Airway epithelial cell (primary cell): ENCODE measurements around the gene CREB1.

DNA sequence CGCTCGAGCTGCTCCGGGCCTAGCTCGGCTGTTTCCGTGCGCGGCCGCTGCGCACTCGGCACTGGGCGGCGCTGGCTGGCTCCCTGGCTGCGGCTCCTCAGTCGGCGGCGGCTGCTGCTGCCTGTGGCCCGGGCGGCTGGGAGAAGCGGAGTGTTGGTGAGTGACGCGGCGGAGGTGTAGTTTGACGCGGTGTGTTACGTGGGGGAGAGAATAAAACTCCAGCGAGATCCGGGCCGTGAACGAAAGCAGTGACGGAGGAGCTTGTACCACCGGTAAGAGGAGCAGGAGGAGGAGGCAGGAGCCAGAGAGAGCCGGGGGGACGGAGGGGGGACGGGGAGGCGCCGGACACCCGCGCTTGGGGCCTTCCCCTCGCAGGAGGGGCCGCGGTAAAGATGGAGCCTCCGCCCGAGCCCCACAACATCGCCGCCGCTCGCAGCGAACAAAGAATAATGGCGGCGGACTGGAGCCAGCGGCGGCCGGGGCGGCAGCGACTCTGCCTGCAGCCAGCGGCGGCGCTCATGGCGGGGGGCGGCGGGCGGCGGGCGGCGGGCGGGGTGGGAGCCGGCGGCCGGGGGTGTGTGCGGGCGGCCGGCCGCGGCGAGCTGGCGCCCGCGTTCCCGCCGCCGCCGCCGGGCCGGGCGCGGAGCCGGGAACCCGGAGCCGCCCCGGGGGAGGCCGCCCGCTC lies at the start of gene CREB1:
Gene CREB1 (plus strand): TSS at position 100 of the 685 bp plus-strand sequence.
- RAMPAGE, long total RNA: no peak

DNA sequence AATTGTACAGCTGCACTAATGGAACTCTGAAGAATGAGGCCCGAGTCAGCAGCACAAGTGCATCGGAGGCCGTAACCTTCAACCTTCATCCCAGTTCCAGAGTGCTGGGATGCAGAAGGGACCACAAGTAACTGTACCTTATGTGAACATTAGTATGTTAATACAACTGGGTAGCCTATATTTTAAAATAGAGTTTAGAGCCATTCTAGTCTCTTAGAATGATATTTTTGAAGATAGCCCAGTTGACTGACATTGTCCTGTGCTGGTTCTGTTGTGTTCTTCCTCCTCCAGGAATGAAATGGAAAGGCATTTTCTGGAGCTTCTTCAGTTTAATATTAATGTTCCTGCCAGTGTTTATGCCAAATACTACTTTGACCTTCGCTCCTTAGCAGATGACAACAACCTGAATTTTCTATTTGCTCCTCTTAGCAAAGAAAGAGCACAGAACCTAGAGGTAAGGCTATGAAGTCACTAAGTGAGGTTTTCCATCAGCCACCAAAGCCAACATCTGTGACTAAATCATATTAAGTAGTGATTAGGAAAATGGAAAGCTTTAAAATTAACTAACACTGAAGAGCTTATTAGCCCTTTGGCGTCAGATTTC lies 18.9 kb downstream of the FZD5 start:
- RAMPAGE, long total RNA: no peak

GRCh38 chr2:207753414-207754725 lies 15.8 kb downstream of the FZD5 start:
- RAMPAGE, long total RNA: no peak

GRCh38 chr2:207754726-207755482 lies 14.8 kb downstream of the FZD5 start:
- RAMPAGE, long total RNA: no peak

- RAMPAGE, long total RNA: no peak
These were observed 6.4 kb downstream of the FZD5 start for GRCh38 chr2:207762915-207764105.

- RAMPAGE, long total RNA: no peak
These were observed 100.2 kb upstream of the FZD5 start for GRCh38 chr2:207869838-207870328.

DNA sequence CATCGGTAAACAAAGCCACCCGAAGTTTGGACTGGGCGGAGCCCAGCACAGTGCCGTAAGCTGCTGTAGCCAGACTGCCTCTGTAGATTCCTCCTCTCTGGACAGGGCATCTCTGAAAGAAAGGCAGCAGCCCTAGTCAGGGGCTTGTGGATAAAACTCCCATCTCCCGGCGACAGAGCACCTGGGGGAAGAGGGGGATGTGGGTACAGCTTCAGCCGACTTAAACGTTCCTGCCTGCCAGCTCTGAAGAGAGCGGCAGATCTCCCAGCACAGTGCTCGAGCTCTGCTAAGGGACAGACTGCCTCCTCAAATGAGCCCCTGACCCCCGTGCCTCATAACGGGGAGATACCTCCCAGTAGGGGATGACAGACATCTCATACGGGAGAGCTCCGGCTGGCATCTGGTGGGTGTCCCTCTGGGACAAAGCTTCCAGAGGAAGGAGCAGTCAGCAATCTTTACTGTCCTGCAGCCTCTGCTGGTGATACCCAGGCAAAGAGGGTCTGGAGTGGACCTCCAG lies 71.3 kb downstream of the MAP2 start:
- RAMPAGE, long total RNA: no peak

DNA sequence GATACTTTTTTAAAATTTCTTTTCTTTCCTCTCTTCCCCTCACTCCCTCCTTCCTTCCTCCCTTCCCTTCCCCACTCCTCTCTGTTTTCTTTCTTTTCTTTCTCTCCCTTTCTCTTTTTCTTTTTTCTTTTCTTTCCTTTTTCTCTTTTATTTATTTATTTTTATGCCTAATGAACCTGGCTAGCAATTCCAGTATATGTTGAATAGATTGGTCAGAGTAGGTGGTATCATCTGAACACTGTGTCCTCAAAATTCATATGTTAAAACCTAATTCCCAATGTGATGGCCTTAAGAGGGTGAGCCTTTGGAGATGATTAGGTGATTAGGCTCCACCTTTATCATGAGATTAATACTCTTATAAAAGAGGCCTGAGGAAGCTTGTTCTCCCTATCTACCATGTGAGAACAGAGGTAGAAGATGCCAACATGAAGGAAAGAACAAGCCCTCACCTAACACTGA lies 30.1 kb downstream of the KANSL1L start:
- RAMPAGE, long total RNA: no peak

- RAMPAGE, long total RNA: no peak
These were observed 8.6 kb downstream of the KANSL1L start for GRCh38 chr2:210162495-210163120.

GRCh38 chr2:210181293-210182232 lies 10.4 kb upstream of the KANSL1L start:
- RAMPAGE, long total RNA: no peak

DNA sequence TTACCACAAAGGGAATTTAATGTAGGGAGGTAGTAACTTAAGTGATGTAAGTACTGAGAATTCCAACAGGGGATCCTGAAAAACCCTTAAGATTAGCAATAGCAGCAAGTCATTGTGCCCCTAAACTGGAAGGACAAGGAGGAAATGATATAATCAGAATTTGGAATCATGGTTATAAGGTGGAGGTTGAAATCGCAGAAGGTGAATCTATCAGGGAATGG lies 529.9 kb downstream of the CPS1 start:
- RAMPAGE, long total RNA: no peak

GRCh38 chr2:211724968-211725275 lies 813.7 kb downstream of the ERBB4 start:
- RAMPAGE, long total RNA: no peak

- RAMPAGE, long total RNA: no peak
These were observed 46.5 kb upstream of the SPAG16 start for GRCh38 chr2:213237704-213238215.

- RAMPAGE, long total RNA: no peak
These were observed 199.1 kb upstream of the VWC2L start for GRCh38 chr2:214211823-214212125.

DNA sequence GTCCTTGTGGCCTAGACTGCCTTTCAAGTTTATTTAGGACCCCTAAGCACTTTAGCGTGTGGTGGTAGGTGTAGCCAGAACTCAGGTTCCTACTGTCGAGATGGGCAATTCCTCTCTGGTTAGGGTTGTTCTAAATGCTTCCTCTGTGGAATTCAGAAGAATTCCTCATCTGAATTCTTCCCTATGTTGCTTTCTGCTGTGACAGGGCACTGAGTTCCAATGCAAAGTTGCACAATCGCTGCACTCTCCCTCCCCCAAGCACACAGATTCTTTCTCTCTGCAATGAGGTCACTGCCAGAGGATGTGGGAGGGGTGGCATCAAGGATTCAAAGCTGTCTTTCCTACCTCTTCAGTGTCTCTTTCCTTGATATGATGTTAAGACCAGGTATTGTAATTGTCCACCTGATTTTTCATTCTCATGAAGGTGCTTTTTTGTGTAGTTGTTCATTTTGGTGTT lies 54.9 kb downstream of the VWC2L start:
- RAMPAGE, long total RNA: no peak

DNA sequence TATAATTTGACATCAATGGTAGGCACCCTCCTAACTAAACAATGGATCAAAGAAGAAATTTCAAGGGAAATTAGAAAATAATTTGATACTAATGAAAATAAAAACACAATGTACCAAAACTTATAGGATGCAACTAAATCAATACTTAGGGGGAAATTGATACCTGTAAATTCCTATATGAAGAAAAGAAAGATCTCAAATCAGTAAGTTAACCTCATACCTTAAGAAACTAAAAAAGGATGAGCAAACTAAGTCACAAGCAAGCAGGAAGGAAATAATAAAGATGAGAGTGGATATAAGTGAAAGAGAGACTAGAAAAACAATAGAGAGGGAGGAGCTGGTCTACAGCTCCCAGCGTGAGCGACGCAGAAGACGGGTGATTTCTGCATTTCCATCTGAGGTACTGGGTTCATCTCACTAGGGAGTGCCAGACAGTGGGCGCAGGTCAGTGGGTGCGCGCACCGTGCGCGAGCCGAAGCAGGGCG lies 126.0 kb downstream of the BARD1 start:
- RAMPAGE, long total RNA: no peak

GRCh38 chr2:215376209-215376733 lies 59.6 kb downstream of the FN1 start:
- RAMPAGE, long total RNA: no peak

DNA sequence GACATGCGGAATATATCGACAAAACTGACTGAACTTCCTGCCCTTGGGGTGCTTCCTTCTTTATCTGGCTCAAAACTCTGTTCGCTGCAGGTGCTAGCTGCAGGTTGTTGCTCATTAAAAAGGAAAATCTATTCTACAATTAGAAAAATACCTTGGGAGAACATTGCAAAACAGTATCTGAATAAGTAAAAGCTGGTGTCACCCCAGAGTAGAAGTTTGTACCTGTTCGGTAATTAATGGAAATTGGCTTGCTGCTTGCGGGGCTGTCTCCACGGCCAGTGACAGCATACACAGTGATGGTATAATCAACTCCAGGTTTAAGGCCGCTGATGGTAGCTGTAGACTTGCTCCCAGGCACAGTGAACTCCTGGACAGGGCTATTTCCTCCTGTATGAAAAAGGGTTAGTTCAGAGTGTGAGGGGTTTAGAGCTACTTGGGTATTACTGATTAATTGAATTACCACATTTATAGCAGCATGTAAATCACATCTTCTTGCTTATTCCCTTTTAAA lies 52.0 kb downstream of the FN1 start:
- RAMPAGE, long total RNA: no peak

GRCh38 chr2:215409153-215410289 lies 26.3 kb downstream of the FN1 start:
- RAMPAGE, long total RNA: no peak

- RAMPAGE, long total RNA: no peak
These were observed 1.2 kb downstream of the FN1 start for GRCh38 chr2:215434563-215435085.